ENCODE data around the gene JAG2.

- PRO-cap: no peak
- RAMPAGE, long total RNA, 3 experiments: no peak in any of the 3 experiments
Measured at GRCh38 chr14:104894379-104894654, 29.2 kb downstream of the CEP170B start.

GRCh38 chr14:104926539-104926864, 1.8 kb downstream of the PLD4 start:
- PRO-cap: no peak
- RAMPAGE, long total RNA, 3 experiments: no peak in any of the 3 experiments

- PRO-cap: no peak
- RAMPAGE, long total RNA, 3 experiments: no peak in any of the 3 experiments
Measured at GRCh38 chr14:105059143-105059564, 6.1 kb downstream of the GPR132 start.

- PRO-cap: no peak
- RAMPAGE, long total RNA, 3 experiments: no peak in any of the 3 experiments
Measured at GRCh38 chr14:105067274-105068067, 2.2 kb upstream of the GPR132 start.

DNA sequence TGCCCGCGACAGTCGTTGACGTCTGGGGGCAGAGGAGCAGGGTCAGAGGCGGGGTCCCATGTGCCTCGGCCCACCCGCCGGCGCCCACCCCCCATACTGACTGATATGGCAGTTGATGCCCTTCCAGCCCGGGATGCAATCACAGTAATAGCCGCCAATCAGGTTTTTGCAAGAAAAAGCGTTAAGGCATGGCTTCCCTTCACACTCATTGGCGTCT, 17.8 kb downstream of the JAG2 start:
- PRO-cap: no peak
- RAMPAGE, long total RNA, 3 experiments: no peak in any of the 3 experiments

- PRO-cap: no peak
- RAMPAGE, long total RNA, 3 experiments: no peak in any of the 3 experiments
Measured at GRCh38 chr14:105167106-105167396, 1.5 kb downstream of the JAG2 start.

- PRO-cap: no peak
- RAMPAGE, long total RNA, 3 experiments: no peak in any of the 3 experiments
Measured at GRCh38 chr14:105167397-105168369, 893 bp downstream of the JAG2 start.

GRCh38 chr14:105168370-105169545, at the start of gene JAG2:
JAG2 (minus strand) TSS chr14:105168776.
- PRO-cap: unidirectional peak, minus-strand start at chr14:105168728
- RAMPAGE, long total RNA, 3 experiments: no peak in any of the 3 experiments

DNA sequence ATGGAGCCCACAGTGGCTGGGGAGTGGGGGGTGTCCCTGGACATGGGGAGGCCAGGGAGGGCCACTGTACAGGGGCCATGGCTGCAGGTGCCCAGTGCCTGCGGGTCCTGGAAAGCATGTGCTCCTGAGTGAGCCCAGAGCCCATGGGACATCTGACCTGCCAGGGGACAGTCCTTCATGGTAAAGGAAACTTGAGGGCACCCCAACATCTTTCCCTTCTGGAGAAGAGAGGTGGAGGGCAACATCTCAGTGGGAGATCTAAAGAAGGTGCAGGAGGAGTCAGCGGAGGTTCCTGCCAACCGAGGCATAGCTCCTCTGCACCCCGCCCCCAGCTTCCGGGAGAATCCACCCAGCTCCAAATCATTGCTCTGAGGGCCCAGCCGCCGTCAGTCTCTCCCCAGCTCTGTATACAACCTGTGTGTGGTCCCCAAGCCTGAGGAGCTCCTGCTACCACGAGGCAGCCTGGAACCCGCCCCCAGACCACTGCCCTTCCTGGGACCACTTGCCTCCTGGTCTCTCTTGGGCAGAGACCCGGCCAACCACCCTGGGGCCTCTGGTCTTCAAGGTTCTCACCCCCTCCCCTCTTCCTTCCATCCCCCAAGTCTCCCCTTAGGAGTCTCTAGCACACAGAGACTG, 12.8 kb upstream of the NUDT14 start:
- PRO-cap: no peak
- RAMPAGE, long total RNA, 3 experiments: no peak in any of the 3 experiments

- PRO-cap: no peak
- RAMPAGE, long total RNA, 3 experiments: no peak in any of the 3 experiments
Measured at GRCh38 chr14:105293994-105294911, 6.5 kb downstream of the BRF1 start.

- PRO-cap: unidirectional peak, minus-strand start at chr14:105330659
- RAMPAGE, long total RNA, 3 experiments: no peak in any of the 3 experiments
Measured at GRCh38 chr14:105330434-105331021, 16.0 kb downstream of the PACS2 start.

DNA sequence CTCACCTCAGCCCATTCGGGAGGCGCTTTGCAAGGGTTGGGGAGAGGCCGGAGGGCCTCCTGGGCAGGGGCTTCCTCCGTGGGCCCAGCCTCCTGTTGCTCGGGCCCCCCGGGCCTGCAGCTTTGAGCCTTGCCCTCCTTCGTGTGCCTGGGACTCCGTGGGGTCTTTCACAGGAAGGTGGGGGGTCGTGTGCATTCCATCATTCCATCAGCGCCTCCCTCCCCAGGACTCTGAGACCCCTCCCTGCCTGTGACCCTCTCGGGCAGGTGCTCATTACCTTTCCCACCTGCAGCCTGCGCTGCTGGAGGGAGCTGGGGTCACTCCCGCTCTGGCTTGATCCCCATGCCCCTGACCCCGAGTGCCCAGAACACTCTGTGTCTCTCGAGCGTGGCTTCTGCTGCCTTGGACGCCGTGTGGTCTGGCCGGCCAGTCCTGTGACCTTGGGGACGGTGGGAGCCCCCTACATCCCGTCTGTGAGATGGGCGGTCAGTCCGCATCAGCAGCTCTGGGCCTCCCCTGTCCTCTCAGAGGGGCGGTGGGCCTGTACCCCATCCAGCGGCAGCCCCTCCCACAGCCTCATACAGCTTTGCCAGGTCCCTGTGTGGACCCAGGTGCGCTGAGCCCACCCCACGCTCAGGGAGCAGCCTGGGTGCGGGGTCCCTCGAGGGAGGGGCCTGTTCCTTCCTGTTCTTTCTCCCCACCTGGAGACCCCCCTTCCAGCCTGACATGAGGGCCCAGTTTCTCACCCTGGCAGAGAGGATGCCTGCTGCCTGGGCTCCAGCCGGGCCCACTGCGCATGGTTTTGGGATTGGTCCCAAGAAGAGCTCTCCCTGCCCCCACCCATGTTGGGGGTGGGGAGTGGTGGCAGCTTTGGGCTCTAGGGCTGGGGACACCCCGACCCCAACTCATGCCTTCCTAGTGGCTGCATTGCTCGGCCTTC, 1.3 kb downstream of the MTA1 start:
- PRO-cap: no peak
- RAMPAGE, long total RNA, 3 experiments: no peak in any of the 3 experiments

GRCh38 chr14:105421896-105422464, 2.4 kb downstream of the MTA1 start:
- PRO-cap: no peak
- RAMPAGE, long total RNA, 3 experiments: no peak in any of the 3 experiments

- PRO-cap: no peak
- RAMPAGE, long total RNA, 3 experiments: no peak in any of the 3 experiments
Measured at GRCh38 chr14:105465506-105466226, 9.0 kb upstream of the CRIP2 start.

GRCh38 chr14:105488254-105488814, 1.6 kb downstream of the CRIP1 start:
- PRO-cap: no peak
- RAMPAGE, long total RNA, 3 experiments: no peak in any of the 3 experiments

- PRO-cap: no peak
- RAMPAGE, long total RNA, 3 experiments: no peak in any of the 3 experiments
Measured at GRCh38 chr14:105698849-105699651, 172.7 kb downstream of the TMEM121 start.

DNA sequence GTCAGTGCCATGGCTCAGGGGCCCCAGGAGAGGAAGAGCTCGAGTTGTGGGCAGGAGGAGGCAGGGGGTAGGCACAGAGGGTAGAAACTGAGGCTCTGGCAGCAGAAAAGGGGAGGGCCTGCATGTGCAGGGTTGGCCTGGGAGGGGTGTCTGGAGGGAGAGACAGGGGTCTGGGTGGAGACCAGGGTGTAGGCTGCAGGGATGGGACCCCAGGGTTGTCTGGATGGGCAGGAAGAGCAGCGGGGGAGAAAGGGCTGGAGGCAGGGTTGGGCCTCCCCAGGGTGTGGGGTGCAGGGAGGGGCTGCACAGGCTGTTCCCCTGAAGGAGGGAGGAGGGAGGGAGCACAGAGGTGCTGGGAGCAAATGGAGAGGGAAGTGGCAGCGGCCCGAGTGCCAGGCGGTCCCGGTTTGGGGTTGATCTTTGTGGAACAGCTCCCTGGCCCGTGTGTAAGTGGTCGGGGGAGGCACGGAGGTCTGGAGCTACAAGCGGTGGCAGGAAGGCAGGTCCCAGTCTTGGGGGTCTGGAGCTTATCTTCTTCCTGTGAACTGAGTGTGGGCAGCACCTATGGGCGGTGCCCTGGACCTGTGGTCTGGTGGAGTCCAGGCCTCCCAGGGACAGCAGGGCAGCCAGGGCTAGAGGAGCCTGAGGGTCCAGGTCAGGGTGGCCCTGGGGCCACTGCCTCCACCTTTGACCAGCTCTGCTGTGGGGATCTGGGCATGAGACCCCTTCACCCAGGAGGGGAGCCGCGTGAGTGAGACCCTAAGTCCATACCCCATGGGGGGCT, 391.6 kb downstream of the TMEM121 start:
- PRO-cap: no peak
- RAMPAGE, long total RNA, 3 experiments: no peak in any of the 3 experiments

- PRO-cap: no peak
- RAMPAGE, long total RNA, 3 experiments: start-site peak on the minus strand in 1 of 3 experiments, at chr14:106005576-106005583 at its widest, 22 reads per replicate
Measured at GRCh38 chr14:106004840-106005972, 478.8 kb downstream of the TMEM121 start.

DNA sequence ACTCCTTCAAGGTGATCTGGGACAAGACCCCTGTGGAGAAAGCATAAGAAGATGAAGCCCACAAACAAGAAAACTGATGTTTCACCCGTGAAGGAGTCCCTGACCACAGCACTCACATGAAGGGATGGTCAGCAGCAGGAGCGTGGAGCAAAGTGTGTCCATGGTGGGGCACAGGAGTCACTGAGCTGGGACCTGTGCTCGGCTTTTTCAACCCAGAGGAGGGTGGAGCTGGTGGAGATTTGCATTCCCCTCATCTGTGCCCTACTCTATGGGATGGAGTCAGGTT, 511.7 kb downstream of the TMEM121 start:
- PRO-cap: no peak
- RAMPAGE, long total RNA, 3 experiments: no peak in any of the 3 experiments

- PRO-cap: no peak
- RAMPAGE, long total RNA, 3 experiments: no peak in any of the 3 experiments
Measured at GRCh38 chr14:106185305-106185726, 658.9 kb downstream of the TMEM121 start.

Measured in tibial nerve (tissue), 3 donors.